AG08470 (cell line): ENCODE data around the genes LGALS14 and ZNF546.

DNA sequence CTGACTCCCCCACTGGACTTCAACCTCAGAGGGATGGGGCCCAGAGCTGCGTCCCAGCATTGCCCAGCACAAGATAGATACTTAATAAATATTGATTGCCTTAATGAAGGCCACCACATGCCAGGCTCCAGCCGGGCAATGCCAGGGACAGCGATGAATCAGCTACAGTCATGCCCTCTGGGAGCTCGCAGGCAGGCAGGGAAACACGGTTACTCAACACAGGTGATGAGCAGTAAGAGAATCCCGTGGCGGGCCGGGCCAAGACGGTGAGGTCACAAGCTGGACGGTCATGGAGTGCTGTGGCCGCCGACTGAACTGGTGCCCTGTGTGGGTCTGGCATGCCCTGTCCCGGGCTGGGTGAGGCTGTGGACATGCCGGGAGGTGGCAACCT is 13.3 kb upstream of the PAK4 start:
- RRBS: 75% methylated on average over 4 of the region's 14 CpGs

DNA sequence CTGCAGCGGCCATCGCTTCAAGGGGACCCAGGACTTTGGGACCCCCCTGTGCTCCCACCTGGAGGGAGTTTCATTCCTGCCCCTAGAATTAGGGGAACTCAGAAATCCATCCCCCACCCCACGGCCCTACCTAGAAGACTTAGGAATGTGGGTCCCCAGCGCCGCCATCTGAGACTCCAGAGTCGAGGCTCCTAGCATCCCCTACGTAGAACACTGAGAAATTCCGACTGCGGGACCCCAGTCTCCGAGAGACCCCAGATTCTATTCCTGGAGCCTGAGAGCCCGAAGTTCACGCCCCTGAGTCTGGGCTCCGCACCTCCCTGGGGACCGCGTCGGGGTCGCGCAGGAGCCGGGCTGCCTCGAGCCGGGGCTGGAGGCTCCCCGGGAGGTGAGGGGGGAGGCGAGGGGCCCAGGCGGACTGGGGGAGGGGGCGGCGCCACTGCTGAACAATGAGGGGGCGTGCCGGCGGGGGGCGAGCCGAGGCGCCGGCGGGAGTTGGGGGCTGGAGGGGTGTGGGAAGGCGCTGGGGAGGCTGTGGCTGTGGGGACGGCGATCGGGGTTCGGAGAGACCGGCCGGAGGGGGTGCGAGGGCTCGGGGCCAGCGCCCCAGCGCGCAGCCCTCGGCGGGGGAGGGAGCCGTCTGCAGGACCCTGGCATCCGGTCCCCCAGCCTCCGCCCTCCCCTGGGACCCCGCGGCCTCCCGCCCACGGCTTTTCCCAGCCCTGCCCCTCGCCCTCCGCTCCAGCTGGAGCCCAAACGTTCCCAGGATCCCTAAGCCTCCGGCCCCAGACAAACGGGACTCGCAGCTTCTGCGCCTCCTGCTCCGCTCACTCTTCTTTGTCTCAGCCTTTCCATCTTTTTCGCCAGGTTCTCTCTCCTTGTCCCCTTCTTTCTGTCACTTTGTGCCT is 810 bp downstream of the PLEKHG2 start:
- RRBS: 4% methylated on average over 18 of the region's 64 CpGs

- RRBS: no CpG with 5 or more reads among the region's 9 CpGs
Measured at GRCh38 chr19:39432447-39432913, 3.3 kb downstream of the RPS16 start.

DNA sequence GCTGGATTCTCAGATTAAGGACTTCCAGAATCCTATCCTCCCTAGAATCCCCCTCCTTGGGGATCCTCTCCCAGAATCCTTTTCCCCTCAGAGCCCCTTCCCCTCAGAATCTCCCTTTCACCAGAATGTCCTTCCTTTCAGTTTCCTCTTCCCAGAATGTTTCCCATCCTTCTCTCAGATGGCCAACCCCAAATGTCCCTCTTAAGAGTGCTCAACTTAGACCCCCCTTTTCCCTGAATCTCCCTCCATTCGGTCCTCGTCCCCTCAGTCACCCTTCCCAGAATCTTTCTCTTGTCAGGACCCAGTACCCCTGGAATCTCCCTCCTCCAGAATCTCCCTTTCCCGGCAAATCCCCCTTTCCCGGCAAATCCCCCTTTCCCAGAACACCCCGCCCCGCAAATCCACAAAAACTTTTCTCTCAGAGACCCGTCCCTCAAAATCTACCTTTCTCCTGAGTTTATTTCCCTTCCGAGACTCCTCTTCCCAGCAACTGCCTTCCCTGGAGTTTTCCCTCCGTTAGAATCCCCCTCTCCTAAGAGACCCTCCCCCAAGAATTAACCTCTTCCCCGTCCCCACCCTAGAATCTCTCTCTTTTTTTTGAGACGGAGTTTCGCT is 744 bp upstream of the RPS16 start:
- RRBS: no CpG with 5 or more reads among the region's 12 CpGs

- RRBS: no CpG with 5 or more reads among the region's 15 CpGs
Measured at GRCh38 chr19:39457523-39458242, 12.3 kb downstream of the SUPT5H start.

DNA sequence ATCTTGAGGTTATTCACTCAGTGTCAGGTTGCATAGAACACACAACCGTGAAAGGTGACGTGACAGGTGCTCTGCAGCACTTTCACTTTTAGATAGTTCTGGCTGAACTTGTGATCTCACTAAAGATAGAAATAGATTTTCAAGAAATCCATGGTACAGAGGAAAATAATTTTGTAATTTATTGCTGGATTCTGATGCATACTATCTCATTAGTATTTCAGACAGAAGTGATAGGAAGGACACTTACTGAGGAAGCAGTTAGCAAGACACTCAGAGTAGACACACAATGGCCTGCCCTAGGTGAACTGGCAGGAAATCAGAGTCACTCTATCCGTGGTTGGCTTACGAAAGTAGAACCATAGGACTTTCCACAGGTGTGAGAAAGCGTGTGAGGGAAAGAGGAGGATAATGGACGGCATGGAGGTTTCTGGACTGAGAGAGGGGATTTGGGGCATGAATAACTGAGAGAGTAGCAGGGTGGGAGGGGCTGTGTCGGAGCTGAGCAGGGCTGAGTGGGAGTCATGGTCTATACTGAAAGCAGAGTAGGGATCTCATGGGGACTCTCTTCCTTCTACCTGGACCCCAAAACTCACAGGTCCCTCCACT is 18.6 kb upstream of the EID2 start:
- RRBS: no CpG with 5 or more reads among the region's 7 CpGs

- RRBS: no CpG with 5 or more reads among the region's 10 CpGs
Measured at GRCh38 chr19:39679091-39679795, 23.5 kb downstream of the LGALS16 start.

- RRBS: no CpG with 5 or more reads among the region's 3 CpGs
Measured at GRCh38 chr19:39704094-39704621, at the start of gene LGALS14. Gene LGALS14 (plus strand): TSS chr19:39704481.

GRCh38 chr19:39878977-39879249 is 32.7 kb upstream of the FBL start:
- RRBS: no CpG with 5 or more reads among the region's 11 CpGs

GRCh38 chr19:39915350-39915825 is 55.6 kb upstream of the PSMC4 start:
- RRBS: 32% methylated on average over 31 of the region's 46 CpGs

DNA sequence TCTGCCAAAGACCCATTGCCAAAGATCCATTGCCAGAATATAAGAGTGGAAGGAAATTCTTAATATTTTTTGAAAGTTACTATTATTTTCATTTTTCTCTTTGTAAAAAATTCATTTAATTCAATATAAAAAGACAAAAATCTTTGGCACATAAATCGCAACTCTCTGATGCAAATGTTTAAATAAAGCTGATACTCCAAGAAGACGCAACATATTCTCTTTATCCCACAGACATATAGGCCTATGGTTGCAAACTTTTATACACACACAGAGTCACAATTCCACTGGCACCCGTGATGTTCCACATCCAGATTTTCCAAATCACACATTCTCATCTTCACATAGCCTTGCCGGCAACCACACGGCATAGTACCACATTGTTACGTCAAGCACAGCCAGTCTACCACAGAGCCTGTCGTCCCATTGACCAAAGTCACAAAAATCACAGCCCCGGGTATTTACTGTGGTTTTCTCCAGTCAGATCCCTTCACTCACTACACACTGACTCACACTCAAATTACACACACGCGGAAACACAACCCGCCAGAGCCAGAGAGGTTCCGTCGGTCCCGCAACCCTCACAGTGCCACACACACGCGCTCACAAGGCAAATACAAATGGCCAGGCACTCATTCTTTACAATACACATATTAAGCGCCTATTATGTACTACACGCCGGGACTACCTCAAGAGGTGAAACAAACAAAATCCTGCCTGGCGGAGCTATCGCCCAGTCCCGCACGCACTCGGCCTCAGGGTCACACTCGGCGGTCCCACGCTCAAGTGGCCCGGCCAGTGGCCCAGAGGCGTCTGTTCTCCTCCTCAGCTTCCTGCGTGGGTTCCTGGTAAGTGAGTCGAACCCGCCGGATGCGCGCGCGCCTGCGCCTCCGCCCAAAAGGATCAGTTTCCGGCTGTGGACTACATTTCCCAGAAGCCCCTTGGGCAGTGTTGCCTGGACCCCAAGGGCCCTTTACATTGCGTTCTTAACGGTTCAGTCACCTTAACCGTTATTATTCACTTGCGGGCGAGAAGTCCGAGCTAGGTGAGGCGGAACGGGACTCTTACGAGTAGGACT is at the start of gene ZNF546:
Gene ZNF546 (plus strand): TSS at position 945 of the 1,075 bp plus-strand sequence.
- RRBS: 1% methylated on average over 21 of the region's 49 CpGs

DNA sequence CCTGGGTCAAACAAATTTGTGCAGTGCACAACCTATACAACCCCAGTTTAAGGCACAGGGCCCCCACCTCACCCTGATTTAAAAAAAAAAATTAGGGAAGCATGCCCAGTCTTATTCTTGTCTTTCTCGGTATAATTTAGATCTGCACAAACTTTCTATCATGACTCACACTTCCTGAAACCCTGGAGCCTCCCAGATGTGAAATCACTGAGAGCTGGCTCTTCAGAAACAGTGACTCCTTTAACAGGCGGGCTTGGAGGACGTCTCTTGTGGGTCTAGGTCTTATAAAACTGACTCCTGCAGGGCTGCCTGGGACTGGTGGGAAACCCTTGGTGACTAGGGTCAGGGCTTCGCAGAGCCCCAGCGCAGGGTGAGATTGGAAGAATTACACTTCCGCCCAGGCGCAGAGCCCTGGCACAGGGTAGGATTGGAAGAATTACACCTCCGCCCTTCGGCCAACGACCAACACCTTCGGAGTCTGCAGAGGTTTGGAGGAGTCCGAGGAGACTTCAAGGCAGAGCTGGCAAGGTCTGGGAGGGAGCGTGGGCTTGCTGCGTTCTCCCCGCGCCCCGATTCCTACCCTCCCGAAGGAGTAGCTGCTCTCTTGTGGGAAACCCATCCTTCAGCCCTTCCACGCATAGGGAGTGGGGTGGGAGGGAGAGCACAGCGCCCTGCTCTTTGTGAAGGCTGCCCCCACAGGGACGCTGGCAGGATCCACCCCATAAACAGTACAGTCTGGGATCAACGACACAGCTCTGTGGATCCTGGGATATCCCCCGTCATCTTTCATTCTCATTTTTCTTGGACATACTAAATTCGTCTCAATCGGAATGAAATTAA is 43.4 kb upstream of the MAP3K10 start:
- RRBS: no CpG with 5 or more reads among the region's 25 CpGs

- RRBS: no CpG with 5 or more reads among the region's 8 CpGs
Measured at GRCh38 chr19:40212693-40213067, 5.5 kb downstream of the TTC9B start.

DNA sequence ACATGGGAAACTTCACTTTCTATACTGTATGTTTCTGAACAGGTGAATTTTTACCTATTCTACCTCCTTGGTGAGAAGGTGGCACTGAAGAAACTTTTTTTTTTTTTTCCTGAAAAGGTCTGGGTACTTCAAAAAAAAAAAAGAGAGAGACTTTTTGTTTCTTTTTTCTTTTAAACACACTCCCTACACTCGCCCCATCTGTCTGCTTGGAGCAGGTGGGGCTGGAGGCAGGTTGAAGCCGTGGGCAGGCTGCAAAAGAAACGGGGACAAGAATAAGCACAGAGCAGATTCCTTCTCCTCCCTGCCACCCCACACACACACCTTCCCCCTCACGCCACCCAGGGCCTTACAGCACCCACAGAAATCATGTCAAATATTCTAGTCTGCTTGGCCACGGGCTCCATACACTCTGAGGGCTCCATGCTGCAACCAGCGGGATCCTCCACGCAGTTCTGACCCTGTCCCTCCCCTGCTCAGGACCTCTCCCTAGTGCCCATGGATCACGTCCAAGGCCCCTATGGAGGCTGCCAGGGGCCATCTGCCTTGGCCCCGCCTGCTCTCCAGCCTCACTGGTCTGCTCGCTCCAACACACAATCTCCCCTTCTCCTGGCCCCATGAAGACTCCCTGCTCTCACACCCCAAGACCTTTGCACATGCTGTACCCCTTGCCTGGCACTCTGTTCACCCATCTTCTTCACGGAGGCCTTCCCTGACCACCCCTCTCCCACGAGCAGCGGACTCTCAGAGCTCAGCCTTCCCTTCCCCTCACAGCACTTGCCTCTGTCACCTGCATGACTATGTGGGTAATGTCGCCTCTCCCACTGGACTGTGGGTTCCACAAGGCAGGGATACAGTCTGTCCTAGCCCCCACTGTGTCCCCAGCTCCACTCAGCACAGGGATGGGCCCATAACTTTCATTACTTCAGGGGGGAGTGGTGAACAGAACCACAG is 11.5 kb downstream of the AKT2 start:
- RRBS: no CpG with 5 or more reads among the region's 14 CpGs

- RRBS: no CpG with 5 or more reads among the region's 11 CpGs
Measured at GRCh38 chr19:40426495-40426862, 687 bp upstream of the SERTAD1 start.

DNA sequence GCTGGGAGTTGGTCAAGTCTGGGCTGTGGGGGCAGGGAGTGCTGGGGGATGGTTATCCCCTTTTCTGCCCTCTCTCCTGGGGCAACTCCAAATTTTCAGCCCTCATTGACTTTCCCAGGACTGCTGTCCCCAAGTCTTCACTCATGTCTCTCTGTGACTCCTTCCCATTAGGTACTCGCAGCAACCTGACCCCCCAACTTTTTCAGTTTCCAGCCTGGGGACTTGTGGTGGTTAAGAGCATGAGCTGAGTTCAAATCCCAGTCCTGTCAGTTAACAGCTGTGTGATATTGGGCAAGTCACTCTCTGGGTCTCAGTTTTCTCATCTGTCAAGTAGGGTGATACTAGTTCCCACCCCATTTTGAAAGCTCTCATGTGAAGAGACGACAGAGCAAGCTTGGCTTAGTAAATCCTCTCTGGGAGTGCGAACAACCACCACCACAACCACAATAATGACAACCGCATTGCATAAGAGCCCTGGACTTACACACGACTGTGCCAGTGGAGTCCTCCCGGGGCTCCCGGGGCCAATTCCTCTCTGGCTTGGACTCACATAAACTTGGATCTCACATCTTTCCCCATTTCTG is 578 bp downstream of the BLVRB start:
- RRBS: no CpG with 5 or more reads among the region's 7 CpGs

DNA sequence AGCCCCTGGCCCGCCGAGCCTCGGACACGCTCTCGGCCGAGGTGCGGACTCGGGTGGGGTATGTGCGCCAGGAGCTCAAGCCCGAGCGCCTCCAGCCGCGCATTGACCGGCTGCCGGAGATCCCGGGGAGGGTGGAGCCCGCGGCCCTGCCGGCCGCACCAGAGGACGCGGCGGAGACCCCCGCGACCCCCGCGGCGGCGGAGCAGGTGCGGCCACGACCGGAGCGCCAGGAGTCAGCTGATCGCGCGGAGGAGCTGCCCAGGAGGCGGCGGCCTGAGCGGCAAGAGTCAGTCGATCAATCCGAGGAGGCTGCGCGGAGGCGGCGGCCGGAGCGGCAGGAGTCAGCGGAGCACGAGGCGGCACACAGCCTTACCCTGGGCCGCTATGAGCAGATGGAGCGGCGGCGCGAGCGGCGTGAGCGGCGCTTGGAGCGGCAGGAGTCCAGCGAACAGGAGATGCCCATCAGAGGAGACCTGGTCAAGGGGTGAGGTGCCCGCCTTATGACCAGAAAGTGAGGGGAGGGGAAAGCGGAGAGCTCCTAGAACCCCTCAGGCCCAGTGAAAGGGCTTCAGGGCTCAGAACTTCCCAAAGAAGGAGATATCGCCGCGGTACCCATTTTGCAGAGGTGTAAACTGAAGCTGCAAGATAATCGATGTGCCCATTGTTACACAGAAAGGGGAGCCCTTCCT is 8.7 kb upstream of the SHKBP1 start:
- RRBS: 4% methylated on average over 24 of the region's 67 CpGs

DNA sequence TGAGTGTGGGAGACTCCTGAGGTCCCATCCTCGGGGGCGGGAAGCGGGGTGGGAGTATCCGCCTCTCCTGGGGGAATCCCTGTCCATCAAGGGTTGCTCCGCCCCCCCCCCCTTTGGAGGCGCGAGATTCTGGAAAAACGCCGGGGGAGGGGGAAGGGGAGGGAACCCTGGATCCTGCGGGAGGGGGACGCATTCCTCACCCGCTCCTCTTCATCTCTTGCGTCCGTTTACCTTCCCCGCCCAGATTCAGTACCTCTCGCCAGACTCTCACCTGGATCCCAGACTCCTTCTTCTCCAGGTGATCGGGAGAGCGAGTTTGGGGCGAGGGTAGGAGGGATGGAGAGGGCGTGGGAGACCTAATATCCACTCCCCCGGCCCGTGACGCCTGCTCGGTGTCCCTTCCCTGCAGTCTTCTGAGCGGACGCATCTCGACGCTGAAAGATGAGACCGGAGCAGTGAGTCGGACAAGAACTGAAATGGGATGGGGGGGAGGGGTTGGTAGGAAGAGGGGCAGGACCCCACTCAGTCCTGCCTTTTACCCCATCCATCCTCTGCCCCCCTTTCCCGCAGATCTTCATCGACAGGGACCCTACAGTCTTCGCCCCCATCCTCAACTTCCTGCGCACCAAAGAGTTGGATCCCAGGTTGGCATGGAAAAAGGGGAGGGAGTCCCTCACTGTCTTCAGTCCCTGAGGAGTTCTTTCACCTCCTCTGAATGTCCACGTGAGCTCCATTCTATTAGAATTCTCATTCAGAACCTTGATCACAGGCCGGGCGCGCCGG is 505 bp downstream of the SHKBP1 start:
- RRBS: 5% methylated on average over 9 of the region's 39 CpGs

DNA sequence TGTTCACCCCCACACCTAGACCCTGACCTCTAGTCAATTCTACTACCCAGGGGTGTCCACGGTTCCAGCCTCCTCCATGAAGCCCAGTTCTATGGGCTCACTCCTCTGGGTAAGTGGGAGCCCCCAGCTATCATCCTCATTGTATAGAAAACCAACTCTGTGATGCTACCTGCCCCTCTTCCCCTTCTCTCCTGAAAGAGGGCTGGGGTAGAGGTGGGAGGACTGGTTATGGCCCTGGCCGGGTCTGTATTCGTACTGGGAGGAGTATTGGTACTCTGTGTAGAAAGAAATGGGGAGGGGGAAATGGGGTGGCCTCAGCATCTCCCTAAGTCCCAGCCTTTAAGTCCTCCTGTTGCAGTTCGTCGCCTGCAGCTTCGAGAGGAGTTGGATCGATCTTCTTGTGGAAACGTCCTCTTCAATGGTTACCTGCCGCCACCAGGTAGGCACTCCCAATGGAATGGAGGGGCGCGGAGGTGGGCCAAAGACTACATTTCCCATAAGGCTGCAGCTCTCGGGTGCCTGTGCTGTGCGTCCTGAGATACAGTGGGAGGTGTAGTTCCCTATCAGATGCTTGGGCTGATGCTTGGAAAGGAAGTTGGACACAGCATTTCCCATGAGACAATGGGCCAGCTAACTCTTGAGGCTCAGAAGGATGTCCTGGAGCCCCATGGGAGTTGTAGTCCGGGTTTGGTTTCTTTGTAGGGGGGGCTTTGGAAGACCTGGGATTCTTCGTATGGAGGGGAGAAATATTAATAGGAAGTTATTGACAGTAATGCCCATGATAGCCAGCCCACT is 1.6 kb downstream of the SHKBP1 start:
- RRBS: no CpG with 5 or more reads among the region's 15 CpGs